Non-pigmented ciliary epithelial cell (primary cell): ENCODE measurements around the genes HS3ST5 and VGLL2.

GRCh38 chr6:112016391-112016846 is 37.5 kb upstream of the CCN6 start:
- RRBS, result no CpG with 5 or more reads among the region's 6 CpGs

- RRBS, result no CpG with 5 or more reads among the region's 4 CpGs
Observed at GRCh38 chr6:112085533-112086105, 1.7 kb downstream of the TUBE1 start.

DNA sequence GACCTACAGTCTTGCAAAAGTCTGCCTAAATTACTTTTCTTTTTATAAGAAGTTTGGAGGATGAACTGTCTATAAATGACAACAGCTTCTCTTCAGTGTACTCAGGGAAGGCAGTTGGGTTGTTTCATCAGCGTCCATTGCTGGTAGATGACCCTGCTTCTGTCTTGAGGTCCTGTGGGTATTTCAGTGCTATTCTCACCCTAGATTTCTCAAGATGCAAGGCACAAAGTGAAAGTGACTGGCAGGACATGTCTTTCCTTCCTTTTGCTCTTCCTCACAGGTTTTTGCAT is 30.9 kb downstream of the LAMA4 start:
- RRBS, result no CpG with 5 or more reads among the region's 1 CpG

DNA sequence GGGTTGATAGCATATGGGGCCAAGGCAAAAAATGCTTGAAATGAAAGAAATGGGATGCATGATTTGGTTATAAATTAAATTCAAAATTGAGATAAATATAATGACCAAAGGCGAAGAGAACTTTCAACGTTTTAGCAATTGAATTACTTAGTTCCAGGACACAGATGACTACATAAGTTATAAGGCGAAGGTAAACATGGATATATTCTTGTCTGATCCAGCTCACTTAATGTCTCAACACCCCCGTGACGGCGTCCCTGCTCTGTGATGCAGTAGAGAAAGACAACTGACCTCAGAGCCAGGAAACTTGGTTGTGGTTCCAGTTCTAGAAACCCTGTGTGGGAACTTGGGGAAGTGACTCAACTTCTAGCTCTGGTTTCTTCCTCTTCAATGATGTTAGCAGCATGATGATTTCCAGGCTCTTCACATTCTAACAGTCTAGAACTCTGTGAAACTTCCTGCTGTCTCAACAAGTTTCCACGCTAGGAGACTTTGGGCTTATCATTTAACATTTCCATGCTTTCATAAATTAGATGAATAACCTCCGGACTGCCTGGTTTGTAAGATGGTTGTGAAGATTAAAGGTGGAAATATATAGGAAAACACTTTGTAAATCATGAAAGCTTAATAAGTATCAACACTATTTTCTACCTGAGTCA is 18.4 kb downstream of the LAMA4 start:
- RRBS, result no CpG with 5 or more reads among the region's 8 CpGs

- RRBS, result no CpG with 5 or more reads among the region's 8 CpGs
Observed at GRCh38 chr6:112250968-112252103, 3.0 kb downstream of the LAMA4 start.

DNA sequence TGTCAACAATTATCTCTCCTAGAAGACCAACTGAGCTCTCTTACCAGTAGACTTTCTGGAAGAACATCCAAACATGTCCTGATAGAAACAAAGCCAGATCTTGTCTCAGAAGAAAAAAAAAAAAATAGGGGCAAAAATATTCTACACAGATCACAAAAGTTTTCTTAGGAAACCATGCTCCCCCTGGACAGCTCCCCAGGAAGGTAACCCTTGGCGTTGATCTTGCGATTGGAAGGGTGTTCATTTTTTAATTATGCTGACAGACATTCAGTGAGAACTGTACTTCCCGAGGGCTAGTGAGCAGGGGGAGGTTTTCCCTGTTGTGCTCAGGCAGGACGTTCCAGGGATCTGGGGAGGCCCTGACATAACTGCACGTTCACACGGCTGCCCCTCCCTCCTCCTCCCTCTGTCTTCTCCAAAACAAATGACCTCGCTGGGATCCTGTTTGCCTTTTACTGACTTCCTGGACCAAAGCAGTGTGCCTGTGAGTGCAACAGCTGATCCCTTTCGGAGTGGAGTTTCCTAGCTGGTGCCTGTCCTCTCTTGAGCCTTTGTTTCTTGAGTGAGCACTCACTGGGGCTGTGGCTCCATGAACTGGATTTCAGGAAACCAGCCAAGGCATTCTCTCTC is 46.6 kb downstream of the MARCKS start:
- RRBS, result no CpG with 5 or more reads among the region's 8 CpGs

- RRBS, result 2% methylated on average over 33 of the region's 59 CpGs
Observed at GRCh38 chr6:114342756-114343444, at the start of gene HS3ST5. HS3ST5 (minus strand) TSS chr6:114343023.

GRCh38 chr6:115347020-115347219 is 713.8 kb downstream of the FRK start:
- RRBS, result no CpG with 5 or more reads among the region's 1 CpG

- RRBS, result no CpG with 5 or more reads among the region's 3 CpGs
Observed at GRCh38 chr6:115361516-115361763, 699.3 kb downstream of the FRK start.

DNA sequence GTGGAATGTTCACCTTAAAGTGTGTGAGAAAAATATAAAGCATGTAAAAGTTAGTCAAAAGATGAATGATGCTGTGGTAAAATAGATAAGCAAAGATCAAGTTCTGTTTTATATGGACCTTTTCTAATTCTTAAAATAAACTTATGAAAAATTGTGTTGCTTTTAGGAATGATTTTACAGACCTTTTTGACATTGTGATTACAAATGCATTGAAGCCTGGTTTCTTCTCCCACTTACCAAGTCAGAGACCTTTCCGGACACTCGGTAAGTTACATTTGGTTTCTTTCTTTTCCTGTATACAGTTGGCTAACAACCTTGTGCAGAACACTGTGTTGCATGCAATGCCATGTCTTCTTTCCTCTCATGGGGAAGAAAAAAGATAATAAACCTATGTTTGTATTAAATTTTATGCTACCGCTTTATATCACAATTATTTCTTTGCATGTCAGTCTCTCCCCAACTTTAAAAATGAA is 31.0 kb downstream of the TSPYL4 start:
- RRBS, result no CpG with 5 or more reads among the region's 3 CpGs

DNA sequence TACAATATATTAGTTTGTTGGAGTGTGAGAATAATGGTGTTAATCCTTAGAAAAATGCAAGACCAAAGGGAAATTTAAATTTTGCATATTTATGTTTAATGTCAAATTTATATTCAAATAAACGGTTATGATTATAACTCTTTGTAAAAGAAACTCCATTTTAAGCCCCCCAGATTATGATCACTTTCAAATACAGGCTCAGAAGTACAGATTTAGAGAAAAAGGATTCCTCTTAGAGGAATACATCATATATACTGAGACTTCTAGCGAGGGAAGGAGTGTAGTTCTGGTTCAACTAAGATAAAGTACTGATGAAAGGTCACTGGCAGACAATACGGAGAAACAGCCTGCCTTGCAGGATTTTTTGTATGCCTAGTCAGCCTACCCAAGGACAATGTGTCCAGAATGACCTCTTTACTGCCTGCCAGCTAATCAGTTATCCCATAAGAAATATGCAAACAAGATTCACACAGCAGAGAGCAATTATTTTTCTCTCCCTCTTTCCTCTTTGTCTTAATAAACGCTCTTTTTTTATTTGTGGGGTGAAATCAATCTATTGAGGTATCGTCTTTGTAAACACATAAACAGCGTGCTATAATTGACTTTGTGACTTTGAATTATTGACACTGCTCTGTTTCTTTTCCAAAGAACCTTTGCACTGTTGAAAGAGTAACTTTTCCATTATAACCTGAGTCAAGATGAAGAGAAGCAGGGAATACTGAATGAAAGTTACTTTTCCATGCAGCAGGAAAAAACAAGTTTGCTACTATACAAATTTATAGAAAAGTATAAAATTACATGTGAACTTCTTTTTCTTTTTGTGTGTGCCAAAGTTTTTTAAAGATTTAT is 1.4 kb upstream of the TSPYL4 start:
- RRBS, result no CpG with 5 or more reads among the region's 6 CpGs

DNA sequence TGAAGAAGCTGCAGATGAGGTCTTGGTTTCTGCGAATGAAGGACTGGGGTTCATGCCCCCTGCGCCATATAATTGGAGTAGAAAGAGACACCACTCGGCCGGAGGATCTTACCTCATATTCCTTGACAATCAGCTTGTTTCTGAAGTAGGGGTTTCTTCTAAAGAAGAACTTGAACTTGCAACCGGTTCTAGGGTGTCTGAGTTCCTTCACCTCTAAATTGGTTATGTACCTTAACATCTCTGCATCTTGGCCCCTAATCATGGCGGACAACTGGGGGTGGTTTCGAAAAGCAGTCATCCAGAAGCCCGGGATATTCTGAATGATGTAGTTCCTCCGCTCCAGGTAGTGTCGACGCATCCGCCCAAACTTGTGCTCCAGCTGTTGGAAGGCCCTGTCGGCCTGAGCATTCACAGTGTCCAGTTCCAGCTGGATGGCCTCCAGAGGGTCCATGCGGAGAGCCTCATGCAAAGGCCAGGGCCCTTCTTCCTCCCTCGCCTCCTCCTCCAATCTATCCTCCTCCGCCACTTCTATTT is 967 bp downstream of the TSPYL1 start:
- RRBS, result 57% methylated on average over 2 of the region's 16 CpGs

DNA sequence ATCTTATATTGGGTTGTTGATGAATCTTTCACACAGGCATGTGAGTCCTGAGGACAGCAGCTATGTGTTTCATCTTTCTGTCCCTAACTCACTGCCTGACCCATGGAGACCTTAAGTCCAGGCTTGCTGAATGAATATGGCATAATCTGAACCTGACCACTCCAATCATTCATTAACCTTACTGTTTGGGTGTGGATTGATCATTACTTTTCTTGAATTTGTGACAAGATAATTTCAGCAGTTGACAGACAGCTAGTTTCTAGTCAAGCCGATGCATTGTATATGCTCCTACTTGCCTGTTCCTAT is 27.3 kb upstream of the TSPYL1 start:
- RRBS, result no CpG with 5 or more reads among the region's 1 CpG

DNA sequence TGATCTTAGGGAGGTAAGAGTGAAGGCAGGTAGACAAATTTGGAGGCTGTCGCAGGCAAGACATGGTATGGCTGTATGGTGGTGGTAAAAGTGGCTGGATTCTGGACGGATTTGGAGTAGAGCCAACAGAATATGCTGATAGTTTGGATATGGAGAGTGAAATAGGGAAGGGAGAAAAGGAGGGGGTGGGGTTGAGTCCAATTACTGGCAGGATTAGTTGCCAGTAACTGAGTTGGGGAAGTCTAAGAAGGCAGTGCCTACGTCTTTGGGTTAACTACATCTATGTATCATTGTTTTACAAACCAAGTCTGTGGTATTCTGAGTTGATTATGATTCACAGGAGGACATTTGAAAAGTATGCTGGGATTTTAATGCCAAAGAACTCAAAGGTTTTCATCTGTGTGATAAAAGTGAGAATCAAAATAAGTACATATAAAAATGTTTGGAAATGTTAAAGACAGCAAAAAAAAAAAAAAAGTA is 14.6 kb downstream of the DSE start:
- RRBS, result no CpG with 5 or more reads among the region's 3 CpGs

DNA sequence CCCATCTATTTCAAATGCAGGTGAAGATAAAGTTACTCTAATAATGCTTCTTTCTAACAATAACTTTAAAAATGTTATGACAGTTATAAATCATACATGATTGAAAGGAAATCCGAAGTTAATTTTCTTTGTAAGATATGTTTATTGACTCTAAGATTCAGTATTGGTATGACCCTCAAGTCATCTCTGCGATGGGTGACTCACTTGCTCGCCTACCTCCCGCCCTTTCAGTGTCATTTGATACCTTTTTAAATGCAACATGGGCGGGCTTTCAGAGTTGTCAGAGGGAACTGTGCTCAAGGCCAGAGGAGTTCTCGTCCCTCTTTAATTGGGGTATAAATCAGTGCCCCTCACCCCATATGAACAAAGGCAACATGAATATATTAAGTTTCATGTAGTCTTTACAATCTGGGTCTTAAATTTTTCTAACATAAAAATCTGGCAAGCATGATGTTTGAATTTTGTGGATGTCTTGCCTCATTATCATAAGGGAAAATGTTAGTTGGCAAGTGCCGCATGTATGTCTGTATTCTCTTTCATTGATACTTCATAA is 35.3 kb downstream of the DSE start:
- RRBS, result no CpG with 5 or more reads among the region's 7 CpGs

GRCh38 chr6:116592780-116593137 is 21.5 kb downstream of the RWDD1 start:
- RRBS, result no CpG with 5 or more reads among the region's 1 CpG

DNA sequence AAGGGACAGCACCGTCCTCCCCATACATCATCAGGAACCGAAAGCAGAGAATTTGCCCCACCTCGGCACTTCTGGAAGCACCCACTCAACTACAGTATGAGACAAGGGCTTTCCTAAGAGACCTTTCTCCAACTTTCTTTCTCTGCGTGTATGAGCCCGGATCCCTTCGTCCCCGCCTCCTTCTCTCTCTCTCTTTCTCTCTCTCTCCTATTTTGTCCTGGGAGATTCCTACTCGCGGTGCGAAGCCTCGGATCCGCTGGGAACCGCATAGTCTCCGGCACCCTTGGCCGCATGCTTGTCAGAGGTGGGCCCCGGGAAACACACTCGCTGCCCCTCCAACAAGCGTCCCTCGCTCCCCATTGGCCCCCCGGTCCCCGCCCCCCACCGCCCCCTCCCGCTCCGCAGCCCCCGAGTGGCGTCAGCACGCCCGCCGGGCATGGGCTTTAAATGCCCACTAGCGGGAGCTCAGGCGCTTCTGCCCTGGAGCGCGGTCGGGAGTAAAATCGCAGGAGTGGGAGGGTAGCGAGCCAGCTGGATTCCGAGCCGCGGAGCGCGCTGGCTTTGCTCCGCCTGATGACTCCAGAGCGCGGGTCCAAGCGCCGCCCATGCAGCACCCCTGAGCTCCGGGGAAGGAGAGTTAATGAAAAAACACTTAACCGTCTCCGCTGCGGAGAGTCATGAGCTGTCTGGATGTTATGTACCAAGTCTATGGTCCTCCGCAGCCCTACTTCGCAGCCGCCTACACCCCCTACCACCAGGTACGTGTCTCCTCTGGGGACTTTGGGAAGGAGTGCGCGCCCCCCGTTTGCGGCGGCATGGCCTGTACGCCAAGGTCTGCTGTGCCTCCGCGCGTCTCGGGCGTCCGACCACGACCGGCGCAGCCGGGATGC is at the start of gene VGLL2:
Gene VGLL2 (plus strand): TSS at position 472 of the 890 bp plus-strand sequence.
- RRBS, result 3% methylated on average over 19 of the region's 70 CpGs

DNA sequence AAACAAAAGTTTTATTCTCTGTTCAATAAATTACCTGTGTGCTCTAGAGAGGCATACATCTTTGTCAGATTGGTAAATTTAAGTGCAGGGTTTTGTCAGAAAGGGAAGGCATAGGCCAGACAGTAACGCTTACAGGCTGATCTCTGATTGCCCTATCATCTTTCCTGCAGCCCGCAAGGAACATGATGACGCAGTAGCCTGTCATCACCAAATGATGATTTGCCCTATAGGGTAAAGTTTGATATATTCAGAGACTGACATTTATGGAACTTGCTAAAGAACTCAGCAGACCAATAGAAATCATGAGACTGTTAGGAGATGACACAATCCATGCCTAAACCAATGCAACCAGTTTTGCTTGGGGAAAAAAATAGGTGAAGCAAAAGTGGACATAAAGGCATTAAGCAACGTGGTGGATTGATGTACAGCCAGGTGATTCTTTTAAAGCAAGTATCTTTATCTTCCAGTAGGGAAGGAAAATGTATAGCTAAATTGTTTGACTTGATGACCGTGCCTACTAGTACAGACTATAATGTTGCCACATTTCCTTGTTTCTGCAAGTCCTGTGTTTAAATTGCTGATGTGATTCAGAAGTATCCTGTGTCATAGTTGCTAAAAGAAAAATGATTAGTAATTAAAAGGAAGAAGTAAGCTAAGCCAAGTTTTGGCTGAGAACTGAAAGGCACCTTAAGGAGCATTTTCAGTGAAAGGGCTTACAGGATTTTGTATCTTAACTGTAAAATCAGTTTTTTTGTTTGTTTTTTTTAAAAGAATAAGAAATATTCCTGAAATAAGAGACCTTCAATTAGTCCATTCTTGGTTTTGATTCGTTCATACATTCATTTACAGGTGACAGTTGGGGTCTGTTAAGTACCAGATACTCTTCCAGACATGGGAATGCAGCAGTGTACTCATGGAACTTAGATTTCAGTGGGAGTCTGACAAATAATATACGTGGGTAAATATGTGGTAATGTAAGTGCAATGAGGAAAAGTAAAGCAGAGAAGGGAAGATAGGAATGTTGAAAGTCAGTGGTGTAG is 2.5 kb downstream of the NUS1 start:
- RRBS, result no CpG with 5 or more reads among the region's 7 CpGs

DNA sequence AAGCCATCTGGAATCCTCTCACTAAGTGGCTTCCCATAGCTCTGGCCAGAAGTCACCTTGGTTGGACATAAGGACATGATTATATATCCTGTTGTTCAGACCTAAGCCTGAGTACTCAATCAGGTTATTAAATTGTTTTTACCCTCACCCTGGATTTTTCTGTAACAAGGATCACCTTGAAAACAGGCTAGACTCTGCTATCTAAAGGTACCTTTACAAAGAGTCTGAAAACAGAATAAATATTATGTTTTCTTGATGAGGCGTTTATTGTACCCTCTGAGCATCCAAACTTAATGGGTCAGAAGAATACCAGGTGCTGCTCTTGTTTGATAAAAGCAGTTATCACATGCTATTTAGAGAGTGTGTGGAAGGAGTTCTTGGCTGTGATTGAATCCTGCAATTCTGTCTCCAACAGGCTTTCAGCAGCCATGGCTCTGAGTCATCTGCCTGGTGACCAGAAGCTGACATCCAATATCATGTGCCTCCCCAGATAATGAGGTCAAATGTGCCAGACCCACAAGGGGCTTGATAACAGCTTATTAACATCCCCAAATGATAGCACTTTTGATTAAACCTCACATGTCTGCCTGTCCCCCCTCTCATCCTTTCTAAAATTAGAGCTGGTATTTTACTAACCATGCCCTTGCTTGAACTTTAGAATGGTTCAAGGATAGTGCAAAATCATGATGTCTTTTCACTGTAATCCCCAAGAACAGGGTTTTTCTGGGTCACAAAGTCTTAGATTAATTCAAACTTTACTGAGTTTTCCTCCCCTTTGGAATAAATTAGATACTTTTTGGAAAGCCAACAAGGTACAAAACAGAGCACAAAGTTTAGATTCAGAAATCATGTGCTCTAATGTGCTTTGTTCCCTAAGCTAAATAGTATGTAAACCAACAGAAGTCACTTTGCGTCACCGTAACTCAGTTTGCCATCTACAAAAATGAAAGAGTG is 175.7 kb upstream of the PLN start:
- RRBS, result no CpG with 5 or more reads among the region's 3 CpGs